Uterus (tissue), 7 donors: ENCODE measurements around the genes ZNF318, YIPF3 and SLC29A1.

DNA sequence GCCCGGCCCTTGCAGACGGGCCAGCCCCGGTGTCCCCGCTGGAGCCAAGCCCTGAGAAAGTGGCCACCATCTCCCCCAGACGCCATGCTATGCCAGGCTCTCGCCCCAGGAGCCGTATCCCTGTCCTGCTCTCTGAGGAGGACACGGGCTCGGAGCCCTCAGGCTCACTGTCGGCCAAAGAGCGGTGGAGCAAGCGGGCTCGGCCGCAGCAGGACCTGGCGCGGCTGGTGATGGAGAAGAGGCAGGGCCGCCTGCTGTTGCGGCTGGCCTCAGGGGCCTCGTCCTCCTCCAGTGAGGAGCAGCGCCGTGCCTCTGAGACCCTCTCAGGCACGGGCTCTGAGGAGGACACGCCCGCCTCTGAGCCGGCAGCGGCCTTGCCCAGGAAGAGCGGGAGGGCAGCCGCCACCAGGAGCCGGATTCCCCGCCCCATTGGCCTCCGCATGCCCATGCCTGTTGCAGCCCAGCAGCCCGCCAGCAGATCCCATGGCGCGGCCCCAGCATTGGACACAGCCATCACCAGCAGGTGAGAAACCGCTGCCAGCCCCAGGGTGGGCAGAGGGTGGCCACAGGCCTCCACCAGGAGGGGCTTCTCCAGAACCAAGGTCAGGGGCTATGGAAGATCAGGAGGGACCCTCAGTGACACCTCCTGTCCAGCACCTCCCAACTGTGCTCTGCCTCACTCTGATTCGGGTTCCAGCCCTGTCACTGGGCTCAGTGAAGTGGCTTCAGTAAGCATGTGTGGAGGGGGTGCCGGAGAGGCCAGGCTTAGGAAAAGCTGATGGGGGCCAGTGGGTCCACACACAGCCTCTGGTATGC, 14.1 kb upstream of the SLC22A7 start:
- PRO-cap, 4 experiments, result no peak in any of the 4 experiments
- RAMPAGE, long total RNA, 2 experiments, result no peak in any of the 2 experiments
- RRBS, result 60% methylated on average over 5 of the region's 37 CpGs

DNA sequence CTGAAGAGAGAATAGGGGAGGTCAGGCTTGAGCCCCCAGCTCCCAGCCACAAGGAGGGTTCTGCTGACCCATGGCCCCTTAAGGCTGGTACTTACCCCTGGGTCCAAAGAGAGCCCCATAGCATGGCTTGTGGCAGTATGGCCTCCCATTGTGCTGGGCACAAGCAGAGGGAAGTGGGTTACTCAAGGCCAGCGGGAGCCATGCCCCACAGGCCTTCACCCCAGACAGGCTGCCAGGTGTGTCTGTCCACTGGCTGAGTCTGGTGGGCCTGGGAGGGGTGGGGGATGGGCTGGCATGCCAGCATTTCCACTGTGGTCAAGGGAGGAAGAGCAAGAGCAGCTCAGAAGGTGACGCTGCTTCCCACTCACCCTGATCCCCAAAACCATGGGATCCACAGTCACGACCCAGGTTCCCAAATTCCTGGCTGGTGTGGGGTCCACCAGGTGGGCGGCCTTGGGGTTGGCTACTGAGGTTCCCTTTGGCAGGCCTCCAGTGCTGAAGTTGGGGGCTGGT, 826 bp downstream of the CRIP3 start:
- PRO-cap, 4 experiments, result no peak in any of the 4 experiments
- RAMPAGE, long total RNA, 2 experiments, result no peak in any of the 2 experiments
- RRBS, result no CpG with 5 or more reads among the region's 4 CpGs

- PRO-cap, 4 experiments, result peak in 4 of 4 experiments; most common plus-strand start chr6:43369321 (in 2); most common minus-strand start chr6:43369320 (in 4)
- RAMPAGE, long total RNA, 2 experiments, result no peak in any of the 2 experiments
- RRBS, result 1% methylated on average over 57 of the region's 118 CpGs
Measured at GRCh38 chr6:43369116-43370020, at the start of gene ZNF318. Gene ZNF318, minus strand, starts transcription at chr6:43369647.

DNA sequence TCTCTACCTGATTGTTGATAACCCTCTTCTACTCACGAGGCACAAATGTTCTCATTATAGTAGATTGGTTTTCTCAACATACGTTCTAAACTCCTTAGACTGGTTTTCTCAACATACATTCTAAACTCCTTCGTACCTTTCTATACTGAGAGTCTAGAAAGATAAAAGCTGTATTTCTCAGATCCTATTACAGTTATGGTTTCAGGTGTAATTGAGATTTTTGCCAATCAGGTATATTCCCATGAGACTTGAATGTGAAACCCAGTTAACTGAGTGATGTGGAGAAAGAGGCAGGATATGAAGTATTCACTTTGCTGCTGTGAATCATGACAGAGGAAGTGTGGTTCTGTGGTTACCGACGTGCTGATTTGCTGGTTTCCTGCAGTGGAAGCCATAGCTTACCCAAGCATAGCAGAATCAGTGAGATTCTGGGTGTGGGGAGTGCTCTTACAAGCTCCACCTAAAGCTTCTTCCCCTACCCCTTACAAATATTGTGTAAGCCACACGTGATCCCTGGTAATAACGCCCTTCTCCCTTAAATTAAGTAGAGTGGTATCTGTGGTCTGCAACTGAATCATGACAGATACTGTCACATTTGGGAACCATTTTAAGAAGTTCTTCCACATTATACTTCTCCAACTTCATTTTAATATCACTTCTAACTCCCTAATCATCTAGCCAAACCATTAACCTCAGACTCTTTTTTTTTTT, 14.3 kb upstream of the ZNF318 start:
- PRO-cap, 4 experiments, result peak in 1 of 4 experiments; most common plus-strand start position 423 of the sequence (in 1)
- RAMPAGE, long total RNA, 2 experiments, result no peak in any of the 2 experiments
- RRBS, result no CpG with 5 or more reads among the region's 7 CpGs

- PRO-cap, 4 experiments, result peak in 4 of 4 experiments; most common plus-strand start chr6:43517089 (in 4); most common minus-strand start chr6:43516931 (in 4)
- RAMPAGE, long total RNA, 2 experiments, result start-site peak on the plus strand in 1 of 2 experiments, at chr6:43517085-43517112 at its widest, 519 reads per replicate; start-site peak on the minus strand in 1 of 2 experiments, at chr6:43516895-43516959 at its widest, 185 reads per replicate
- RRBS, result 2% methylated on average over 13 of the region's 59 CpGs
Measured at GRCh38 chr6:43516256-43517252, at the start of gene YIPF3. Gene YIPF3, minus strand, starts transcription at chr6:43516926.

GRCh38 chr6:43782831-43783698, 13.1 kb downstream of the VEGFA start:
- PRO-cap, 4 experiments, result no peak in any of the 4 experiments
- RAMPAGE, long total RNA, 2 experiments, result no peak in any of the 2 experiments
- RRBS, result no CpG with 5 or more reads among the region's 11 CpGs

GRCh38 chr6:43803857-43805182, 34.3 kb downstream of the VEGFA start:
- PRO-cap, 4 experiments, result peak in 1 of 4 experiments; most common plus-strand start chr6:43804258 (in 1)
- RAMPAGE, long total RNA, 2 experiments, result no peak in any of the 2 experiments
- RRBS, result no CpG with 5 or more reads among the region's 6 CpGs

GRCh38 chr6:43823866-43824497, 54.0 kb downstream of the VEGFA start:
- PRO-cap, 4 experiments, result no peak in any of the 4 experiments
- RAMPAGE, long total RNA, 2 experiments, result no peak in any of the 2 experiments
- RRBS, result no CpG with 5 or more reads among the region's 6 CpGs

GRCh38 chr6:43911401-43912095, 141.5 kb downstream of the VEGFA start:
- PRO-cap, 4 experiments, result no peak in any of the 4 experiments
- RAMPAGE, long total RNA, 2 experiments, result no peak in any of the 2 experiments
- RRBS, result no CpG with 5 or more reads among the region's 7 CpGs

DNA sequence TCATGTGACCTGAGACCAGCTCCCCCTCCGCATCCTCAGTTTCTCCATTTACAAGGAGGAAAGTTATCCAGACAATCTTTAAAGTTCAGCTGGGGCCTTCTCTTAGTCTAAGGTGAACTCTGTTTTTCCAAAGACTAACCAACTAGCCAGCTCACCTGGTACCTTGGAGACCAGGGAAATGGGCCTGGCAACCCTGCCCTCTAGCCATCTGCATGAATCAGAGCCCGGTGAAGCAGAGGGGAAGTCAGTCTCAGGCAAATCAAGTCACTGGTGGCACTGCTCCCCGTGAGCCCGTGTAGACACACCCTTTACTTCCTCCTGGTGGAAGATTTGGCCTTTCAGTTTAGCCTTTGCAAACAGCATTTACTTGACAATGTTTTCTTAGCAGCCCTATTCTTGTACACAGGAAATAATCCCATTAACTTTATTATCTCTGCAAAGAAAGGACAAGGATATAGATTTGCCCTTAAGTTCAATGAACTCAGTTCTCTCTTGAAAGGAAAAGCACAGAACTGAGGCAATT, 157.7 kb downstream of the VEGFA start:
- PRO-cap, 4 experiments, result no peak in any of the 4 experiments
- RAMPAGE, long total RNA, 2 experiments, result no peak in any of the 2 experiments
- RRBS, result no CpG with 5 or more reads among the region's 4 CpGs

DNA sequence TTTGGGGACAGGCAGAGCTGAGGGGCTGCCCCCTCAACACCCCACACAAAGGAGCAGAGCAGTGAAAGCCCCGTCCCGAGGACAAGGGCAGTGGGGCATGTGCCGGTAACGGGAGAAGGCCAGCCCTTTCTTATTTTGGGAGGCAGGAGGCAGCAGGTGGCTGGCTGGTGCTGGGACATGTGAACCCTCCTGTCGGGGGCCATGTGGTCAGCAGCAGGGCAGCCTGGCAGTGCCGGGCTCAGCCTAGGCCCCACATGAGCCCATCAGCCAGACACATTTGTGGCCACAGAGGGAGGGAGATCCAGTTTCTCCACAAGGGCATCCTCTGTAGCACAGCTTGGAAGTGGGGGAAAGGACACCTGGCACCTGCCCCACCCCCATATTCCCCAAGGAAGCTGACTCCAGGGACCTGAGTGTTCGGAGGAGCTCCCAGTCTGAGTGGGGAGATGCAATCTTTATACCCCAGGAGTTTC, 137.6 kb downstream of the MRPL14 start:
- PRO-cap, 4 experiments, result no peak in any of the 4 experiments
- RAMPAGE, long total RNA, 2 experiments, result no peak in any of the 2 experiments
- RRBS, result no CpG with 5 or more reads among the region's 7 CpGs

DNA sequence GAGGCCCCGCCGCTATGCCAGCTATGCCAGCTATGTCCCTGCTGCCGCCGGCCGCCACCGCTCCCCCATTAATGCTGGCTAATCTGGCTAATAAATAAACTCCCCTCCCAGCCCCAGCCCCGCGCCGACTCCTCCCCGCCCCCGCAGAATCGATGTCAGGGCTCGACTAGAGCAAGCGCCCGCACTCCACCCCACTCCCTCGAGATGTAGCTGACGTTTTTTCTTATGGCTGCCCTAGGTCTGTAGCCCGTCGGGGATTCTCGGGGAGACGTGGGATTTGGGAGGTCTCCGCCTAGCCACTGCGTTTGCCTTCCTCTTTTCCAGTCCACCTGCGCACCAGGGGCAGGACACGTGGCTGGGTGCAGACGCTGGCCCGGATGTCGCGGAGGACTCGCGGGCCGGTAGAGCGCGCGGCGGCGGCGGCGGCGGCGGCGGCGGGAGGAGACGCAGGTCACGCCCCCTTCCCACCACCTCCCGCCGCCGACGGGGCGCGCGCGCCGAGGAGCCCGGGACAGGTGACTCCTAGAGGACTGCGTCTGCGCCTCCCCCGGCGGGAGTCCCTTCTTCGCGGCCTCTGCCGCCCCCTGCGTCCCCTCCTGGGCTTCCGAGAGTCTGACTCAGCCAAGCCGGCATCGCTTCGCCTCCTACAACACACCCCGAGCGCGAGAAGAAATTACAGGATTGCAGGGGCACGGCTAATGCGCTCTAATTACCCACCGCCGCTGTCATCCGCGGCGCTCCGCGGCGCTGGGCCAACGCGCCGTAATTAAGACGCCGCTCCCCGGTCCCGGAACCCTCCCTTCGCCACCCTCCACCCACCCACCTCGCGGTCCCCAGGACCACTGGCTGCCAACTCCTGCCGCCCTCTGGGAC, 124.7 kb downstream of the MRPL14 start:
- PRO-cap, 4 experiments, result peak in 4 of 4 experiments; most common plus-strand start position 514 of the sequence (in 3); most common minus-strand start position 353 of the sequence (in 2)
- RAMPAGE, long total RNA, 2 experiments, result no peak in any of the 2 experiments
- RRBS, result 2% methylated on average over 28 of the region's 91 CpGs

- PRO-cap, 4 experiments, result no peak in any of the 4 experiments
- RAMPAGE, long total RNA, 2 experiments, result no peak in any of the 2 experiments
- RRBS, result no CpG with 5 or more reads among the region's 7 CpGs
Measured at GRCh38 chr6:44010733-44011269, 116.5 kb downstream of the MRPL14 start.

- PRO-cap, 4 experiments, result peak in 1 of 4 experiments; most common plus-strand start chr6:44051323 (in 1); most common minus-strand start chr6:44051241 (in 1)
- RAMPAGE, long total RNA, 2 experiments, result no peak in any of the 2 experiments
- RRBS, result no CpG with 5 or more reads among the region's 10 CpGs
Measured at GRCh38 chr6:44050656-44051475, 76.4 kb downstream of the MRPL14 start.

DNA sequence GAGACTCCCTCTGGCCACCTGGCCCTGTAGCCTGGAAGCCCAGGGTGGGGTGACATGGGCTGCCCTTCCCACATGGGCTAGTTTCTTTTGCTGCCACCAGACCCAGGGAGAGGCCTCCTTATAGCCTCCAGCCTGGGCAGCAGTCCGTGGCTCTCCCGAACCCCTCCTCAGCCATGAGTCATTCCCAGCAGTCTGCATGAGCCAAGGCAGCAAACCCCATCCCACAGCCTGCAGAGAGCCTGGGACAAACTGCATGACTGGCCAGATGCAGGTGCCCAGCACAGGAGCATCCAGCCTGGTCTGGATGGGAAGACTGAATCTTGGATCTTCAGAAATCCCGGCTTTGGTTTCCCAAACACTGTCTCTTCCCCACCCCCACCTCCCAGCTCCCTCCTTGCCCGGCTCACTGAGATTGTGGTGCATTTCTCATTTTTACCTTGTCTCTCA, 75.7 kb downstream of the MRPL14 start:
- PRO-cap, 4 experiments, result peak in 4 of 4 experiments; most common plus-strand start position 233 of the sequence (in 3); most common minus-strand start position 120 of the sequence (in 3)
- RAMPAGE, long total RNA, 2 experiments, result no peak in any of the 2 experiments
- RRBS, result 32% methylated on average over 2 of the region's 4 CpGs

- PRO-cap, 4 experiments, result no peak in any of the 4 experiments
- RAMPAGE, long total RNA, 2 experiments, result no peak in any of the 2 experiments
- RRBS, result no CpG with 5 or more reads among the region's 14 CpGs
Measured at GRCh38 chr6:44062667-44063245, 64.5 kb downstream of the MRPL14 start.

GRCh38 chr6:44148489-44149484, 9.8 kb upstream of the CAPN11 start:
- PRO-cap, 4 experiments, result no peak in any of the 4 experiments
- RAMPAGE, long total RNA, 2 experiments, result no peak in any of the 2 experiments
- RRBS, result no CpG with 5 or more reads among the region's 18 CpGs

DNA sequence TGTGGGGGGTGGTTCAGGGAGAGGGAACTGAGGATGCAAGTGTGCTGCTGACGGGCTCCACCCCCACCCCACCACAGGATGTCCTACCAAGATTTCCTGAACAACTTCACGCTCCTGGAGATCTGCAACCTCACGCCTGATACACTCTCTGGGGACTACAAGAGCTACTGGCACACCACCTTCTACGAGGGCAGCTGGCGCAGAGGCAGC, 18.0 kb downstream of the CAPN11 start:
- PRO-cap, 4 experiments, result no peak in any of the 4 experiments
- RAMPAGE, long total RNA, 2 experiments, result no peak in any of the 2 experiments
- RRBS, result no CpG with 5 or more reads among the region's 5 CpGs

GRCh38 chr6:44202356-44202989, 14.3 kb upstream of the MYMX start:
- PRO-cap, 4 experiments, result no peak in any of the 4 experiments
- RAMPAGE, long total RNA, 2 experiments, result no peak in any of the 2 experiments
- RRBS, result no CpG with 5 or more reads among the region's 5 CpGs

- PRO-cap, 4 experiments, result peak in 4 of 4 experiments; most common plus-strand start chr6:44223595 (in 4); most common minus-strand start chr6:44223438 (in 4)
- RAMPAGE, long total RNA, 2 experiments, result start-site peak on the plus strand in 1 of 2 experiments, at chr6:44223568-44223604 at its widest, 422 reads per replicate
- RRBS, result 2% methylated on average over 38 of the region's 87 CpGs
Measured at GRCh38 chr6:44223145-44224051, at the start of gene SLC29A1. Gene SLC29A1, plus strand, starts transcription at chr6:44223595.